Thyroid gland (tissue), 7 donors: ENCODE measurements around the gene ALDH1A2.

- PRO-cap, 2 experiments = peak in 1 of 2 experiments; most common plus-strand start chr15:55743603 (in 1); most common minus-strand start chr15:55743568 (in 1)
- RAMPAGE, long total RNA, 5 experiments = no peak in any of the 5 experiments
Measured at GRCh38 chr15:55743391-55743902, 495 bp upstream of the PRTG start.

GRCh38 chr15:55791811-55792274 is 48.9 kb upstream of the PRTG start:
- PRO-cap, 2 experiments = peak in 1 of 2 experiments; most common plus-strand start chr15:55791988 (in 1)
- RAMPAGE, long total RNA, 5 experiments = no peak in any of the 5 experiments

GRCh38 chr15:55907625-55908261 is 85.7 kb downstream of the NEDD4 start:
- PRO-cap, 2 experiments = no peak in any of the 2 experiments
- RAMPAGE, long total RNA, 5 experiments = no peak in any of the 5 experiments

DNA sequence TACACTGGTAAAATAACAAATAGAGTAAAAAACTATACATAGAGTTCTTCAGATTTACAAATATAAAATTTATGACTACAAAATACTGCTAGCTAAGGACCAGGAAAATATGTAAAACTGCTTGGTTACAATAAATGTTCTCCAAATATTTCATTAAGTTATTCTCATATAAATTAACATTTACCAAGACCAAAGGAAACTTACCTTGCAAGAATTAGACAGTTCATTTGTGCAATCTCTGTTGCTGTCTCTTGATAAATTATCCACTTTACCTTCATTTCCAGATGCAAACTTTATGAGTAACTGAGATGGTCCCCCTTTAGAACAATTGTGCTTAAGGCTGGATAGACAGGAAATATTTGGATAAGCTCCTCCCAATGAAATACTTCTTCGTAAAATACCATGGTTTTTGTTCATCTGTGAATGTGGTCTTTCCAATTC is 78.3 kb downstream of the NEDD4 start:
- PRO-cap, 2 experiments = no peak in any of the 2 experiments
- RAMPAGE, long total RNA, 5 experiments = no peak in any of the 5 experiments

DNA sequence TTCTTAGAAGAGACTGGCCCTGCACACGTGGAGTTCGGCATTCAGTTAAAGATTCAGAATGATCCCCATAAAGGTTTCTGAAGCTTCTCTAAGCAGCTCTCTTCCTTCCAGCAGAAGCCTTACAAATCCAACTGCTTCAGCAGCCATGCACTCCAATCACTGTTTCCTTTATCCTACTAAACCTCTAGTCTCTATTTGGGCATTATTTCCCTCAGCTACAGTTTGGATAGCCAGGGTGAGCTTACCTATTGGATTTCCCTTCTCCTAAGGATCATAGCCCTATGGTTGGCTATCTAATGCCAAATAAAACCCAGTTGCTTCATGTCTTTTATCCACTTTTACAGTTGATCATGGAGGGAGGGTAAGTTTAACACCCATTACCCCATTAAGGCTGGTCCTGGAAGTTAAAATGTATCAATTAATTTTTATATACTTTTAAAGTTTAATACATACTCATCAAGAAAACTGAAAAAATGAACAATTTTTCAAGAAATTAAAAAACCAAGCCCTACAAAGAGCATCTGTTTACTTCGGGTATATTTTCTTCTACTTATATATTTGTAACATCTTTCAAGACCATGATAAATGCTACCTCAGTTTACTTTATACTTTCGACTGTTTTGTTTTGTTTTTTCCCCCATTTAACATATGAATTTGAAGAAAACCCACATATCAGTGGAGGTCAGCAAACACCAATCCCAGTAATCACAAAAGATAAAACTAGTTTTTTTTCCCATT is 20.3 kb downstream of the RFX7 start:
- PRO-cap, 2 experiments = no peak in any of the 2 experiments
- RAMPAGE, long total RNA, 5 experiments = no peak in any of the 5 experiments

DNA sequence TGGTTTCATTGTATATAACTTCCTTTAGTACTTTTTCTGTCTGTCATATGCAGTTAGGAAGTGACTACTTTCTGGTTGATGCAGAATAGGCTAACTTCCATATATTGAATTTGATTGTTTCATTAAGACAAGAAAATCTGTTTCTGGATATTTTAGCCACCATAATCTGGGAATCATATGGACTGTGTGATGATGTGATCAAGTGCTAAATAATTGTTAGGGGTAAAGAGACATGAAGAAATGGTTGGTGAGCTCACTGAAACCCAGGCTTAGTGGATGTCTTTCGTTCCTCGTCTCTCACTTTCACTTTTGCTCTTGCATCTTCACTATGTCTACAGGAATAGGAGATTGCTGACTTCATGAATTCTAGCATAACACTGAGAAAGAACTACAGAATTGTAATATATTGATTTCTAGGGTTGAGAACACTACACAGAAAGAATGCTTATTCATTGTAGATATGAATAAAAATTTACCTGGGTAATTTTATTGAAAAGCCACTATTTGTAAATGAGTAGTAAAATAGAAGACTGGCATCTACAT is 3.6 kb upstream of the MNS1 start:
- PRO-cap, 2 experiments = no peak in any of the 2 experiments
- RAMPAGE, long total RNA, 5 experiments = no peak in any of the 5 experiments

DNA sequence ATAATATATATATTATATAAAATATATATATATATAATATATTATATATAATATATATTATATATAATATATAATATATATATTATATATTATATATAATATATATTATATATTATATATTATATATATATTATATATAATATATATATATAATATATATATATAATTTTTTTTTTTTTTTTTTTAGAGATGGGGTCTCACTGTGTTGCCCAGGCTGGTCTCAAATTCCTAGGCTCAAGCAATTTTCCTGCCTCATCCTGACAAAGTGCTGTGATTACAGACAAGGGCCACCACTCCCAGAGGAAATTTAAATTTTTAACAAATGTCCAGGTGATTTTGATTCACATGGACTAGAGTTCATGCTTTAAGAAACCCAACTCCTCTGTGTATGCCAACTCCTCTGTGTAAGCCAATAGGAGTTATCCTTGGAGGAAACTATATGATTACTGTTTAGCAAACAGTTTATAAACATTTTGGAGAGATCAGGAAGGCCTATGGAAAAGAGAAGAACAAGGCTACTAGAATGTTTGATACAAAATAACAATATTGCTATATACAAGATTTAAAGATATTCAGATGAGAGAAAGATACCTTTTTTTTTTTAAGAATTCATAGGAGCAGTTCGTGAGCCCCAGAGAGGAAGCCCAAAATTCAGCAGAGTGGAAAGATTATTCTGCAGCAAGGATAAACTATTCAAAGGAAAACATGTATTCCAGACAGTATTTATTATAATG is 205.5 kb upstream of the CGNL1 start:
- PRO-cap, 2 experiments = no peak in any of the 2 experiments
- RAMPAGE, long total RNA, 5 experiments = no peak in any of the 5 experiments

DNA sequence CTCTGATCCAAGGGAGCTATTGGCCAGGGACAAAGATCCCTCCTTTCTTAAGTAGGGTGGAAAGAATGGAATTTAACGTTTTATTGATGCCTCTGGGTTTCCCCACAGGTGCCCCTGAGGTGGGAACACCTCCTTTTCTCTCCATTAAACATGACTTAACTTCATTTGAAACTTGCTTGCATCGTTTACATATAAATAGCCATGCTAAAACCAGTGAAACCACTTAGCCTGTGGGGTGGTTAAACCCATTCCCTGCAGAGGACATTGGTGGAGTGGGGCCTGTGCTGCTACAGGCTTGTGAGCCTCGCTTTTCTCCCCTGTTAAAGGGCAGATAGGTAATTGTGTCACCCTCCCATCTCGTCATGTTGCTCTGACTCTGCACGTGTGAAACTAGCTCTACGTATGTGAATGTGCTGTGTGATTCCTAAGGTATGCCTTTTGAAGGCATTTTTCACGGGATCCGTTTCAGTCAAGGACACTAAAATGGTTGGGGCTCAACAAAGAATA is 9.7 kb downstream of the CGNL1 start:
- PRO-cap, 2 experiments = no peak in any of the 2 experiments
- RAMPAGE, long total RNA, 5 experiments = no peak in any of the 5 experiments

DNA sequence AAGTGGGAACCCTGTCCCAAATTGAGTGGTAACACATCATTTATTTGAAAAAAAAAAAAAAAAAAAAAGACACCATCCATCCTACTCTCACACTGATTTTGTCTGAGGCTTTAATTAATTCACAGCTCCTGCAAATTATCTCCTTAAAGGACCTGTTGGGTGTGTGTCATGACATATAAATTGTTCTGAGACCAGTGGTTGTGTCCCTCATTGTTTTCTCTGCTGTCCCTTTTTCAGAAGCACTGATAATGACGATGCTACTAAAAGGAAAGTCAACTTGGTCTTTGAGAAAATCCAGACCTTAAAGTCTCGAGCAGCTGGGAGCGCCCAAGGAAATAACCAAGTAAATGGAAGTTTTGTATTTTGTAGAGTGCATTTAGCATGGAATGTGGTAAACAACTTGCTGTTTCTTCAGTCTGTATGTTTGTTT is 65.8 kb downstream of the CGNL1 start:
- PRO-cap, 2 experiments = no peak in any of the 2 experiments
- RAMPAGE, long total RNA, 5 experiments = no peak in any of the 5 experiments

DNA sequence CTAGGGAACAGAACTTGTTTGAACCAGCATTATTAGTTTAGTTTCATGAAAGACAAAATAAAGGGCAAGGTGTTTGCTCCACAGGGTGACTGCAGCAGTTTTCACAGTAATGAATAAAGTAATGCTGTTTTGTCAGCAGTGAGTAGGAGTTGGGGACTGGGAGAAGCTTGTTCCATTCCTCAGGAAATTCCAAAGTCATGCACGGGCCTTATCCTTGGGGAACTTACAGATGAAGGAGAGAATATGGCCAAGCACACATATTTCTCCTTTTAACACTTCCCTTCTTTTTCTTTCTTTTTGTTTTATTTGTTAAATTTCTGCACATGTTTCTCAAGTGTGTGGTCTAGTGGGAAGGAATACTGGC is 100.4 kb downstream of the CGNL1 start:
- PRO-cap, 2 experiments = peak in 2 of 2 experiments; most common plus-strand start position 138 of the sequence (in 2)
- RAMPAGE, long total RNA, 5 experiments = no peak in any of the 5 experiments

DNA sequence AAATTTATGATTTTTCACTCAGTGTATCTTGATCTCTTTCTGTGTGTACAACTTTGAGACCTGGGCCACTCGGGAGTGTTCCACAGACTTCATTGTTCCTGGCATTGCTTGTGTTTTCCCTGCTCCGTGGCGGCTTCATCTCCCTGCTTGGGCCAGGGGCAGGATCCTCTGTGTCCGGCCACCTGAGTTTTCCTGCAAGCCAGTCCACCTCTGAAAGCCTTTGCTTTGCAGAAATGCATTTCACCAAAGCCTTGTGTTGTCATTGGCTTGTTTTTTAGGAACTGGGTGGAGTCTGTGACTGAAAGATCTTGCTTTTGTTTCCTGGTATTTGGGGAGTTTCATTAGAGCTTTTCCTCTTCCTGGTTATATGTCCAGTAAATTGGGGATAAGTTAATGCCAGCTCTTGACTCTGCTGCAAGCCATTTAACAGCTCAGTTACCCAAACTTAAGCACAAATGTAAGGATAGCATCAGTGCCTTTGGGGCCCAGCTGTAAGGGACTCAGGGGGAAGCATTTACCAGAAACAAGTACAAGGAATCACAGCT is 23.7 kb downstream of the MYZAP start:
- PRO-cap, 2 experiments = peak in 1 of 2 experiments; most common minus-strand start position 212 of the sequence (in 1)
- RAMPAGE, long total RNA, 5 experiments = no peak in any of the 5 experiments

- PRO-cap, 2 experiments = no peak in any of the 2 experiments
- RAMPAGE, long total RNA, 5 experiments = no peak in any of the 5 experiments
Measured at GRCh38 chr15:57708586-57709239, 2.2 kb downstream of the POLR2M start.

GRCh38 chr15:57923345-57923740 is 142.2 kb downstream of the ALDH1A2 start:
- PRO-cap, 2 experiments = peak in 1 of 2 experiments; most common minus-strand start chr15:57923446 (in 1)
- RAMPAGE, long total RNA, 5 experiments = no peak in any of the 5 experiments

DNA sequence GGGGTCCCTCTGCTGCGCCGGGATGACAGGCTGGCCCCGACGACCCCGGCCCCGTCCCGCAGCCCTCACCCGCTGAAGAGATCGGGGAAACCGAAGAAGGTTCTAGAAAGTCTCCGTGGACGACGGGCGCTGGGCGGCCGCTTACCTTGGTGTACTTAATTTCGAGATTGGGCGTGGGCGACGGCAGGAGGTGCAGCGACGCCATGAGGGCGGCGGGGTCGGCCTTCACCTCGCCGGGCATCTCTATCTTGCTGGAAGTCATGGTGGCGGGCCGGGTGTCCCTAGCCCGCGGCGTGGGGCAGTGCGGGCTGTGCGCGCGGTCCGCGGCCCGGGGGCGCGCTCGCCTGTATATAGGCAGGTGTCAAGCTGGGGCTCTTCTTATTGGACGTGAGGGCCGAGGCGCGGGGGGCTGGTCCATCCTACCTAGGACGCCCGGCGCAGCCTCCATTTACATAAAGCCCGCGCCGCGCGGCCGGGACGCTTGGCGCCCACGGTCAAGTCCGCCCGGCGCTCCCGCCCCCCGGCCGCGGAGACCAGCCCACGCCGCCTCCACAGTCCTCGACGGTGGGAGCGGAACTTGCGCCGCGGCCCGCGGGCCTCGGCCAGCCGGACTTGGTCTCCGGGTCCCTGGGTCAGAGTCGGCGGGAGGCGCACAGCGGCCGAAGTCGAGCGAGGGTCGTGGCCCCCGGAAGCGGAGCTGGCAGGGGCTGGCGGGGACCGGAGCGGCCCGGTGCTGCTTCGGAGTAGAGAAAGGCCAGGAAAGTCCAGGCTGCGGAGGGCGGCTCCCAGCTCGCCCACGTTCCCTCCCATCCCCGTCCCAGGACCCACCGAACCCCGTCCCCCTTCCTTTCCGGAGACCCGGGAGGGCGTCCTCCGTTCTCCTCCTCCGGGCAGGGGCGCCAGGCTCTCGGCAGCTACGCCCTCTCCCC is at the start of gene ALDH1A2:
TSS of gene ALDH1A2 (minus strand) at position 323 of the 929 bp plus-strand sequence.
- PRO-cap, 2 experiments = peak in 1 of 2 experiments; most common plus-strand start position 455 of the sequence (in 1); most common minus-strand start position 323 of the sequence (in 1)
- RAMPAGE, long total RNA, 5 experiments = start-site peak on the minus strand in 1 of 5 experiments, centred at positions 308 to 509 of the sequence, 6 to 11 reads per replicate

DNA sequence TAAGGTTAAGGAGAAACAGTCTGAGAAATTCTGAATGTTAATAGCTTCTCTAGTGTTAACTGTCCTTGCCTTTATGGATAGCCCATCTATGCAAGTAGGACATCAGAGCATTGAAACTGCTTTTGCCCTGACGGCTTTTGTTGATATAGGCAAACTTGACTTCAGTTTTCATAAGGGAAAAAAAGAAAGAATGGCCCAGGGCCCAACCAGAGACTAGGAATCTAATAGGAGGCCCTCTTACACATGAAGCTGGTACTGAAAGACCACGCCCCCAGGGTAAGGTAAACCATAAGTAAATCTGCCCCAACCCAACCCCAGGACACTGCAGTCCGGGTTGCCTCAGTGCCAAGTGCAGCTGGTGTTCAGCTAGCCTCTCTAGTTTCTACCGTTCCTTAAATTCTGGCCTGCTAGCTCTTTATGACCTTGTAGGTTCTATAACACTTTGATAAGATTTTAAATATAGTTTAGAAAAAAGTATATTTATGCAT is 136.7 kb downstream of the AQP9 start:
- PRO-cap, 2 experiments = peak in 2 of 2 experiments; most common plus-strand start position 317 of the sequence (in 2)
- RAMPAGE, long total RNA, 5 experiments = no peak in any of the 5 experiments

- PRO-cap, 2 experiments = no peak in any of the 2 experiments
- RAMPAGE, long total RNA, 5 experiments = no peak in any of the 5 experiments
Measured at GRCh38 chr15:58279562-58280001, 141.4 kb downstream of the AQP9 start.

- PRO-cap, 2 experiments = peak in 2 of 2 experiments; most common plus-strand start chr15:58410572 (in 2); most common minus-strand start chr15:58410410 (in 1)
- RAMPAGE, long total RNA, 5 experiments = no peak in any of the 5 experiments
Measured at GRCh38 chr15:58410267-58410866, 21.4 kb upstream of the LIPC start.

DNA sequence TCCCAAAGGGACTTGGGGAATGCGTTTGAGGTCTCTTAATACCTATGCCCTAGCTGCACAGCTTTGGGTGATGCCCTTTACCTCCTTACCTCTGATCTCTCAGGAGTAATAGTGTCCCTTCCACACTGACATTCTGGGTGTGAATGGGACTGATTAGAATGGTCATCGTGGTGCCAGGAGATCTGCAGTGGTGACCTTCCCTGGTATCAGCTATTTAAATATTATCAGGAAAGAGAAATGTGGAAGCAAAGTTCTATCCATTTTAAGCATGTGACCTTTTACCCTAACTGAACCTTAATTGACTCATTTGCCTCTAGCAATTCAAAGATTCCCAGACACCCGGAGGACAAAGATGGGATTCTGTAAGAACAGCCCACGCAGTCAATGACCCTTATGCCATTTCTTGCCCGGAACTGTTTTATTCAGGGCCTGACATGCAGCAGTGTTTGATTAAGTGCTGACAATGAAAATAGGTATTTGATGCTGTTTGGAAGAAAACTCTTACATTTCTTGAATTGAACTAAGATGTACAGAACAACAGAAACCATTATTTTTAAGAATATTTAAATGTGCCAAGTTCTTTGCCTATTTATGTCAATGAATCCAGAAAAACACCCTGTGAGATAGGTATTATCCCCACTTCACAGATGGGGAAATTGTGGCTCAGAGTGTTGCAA is 10.4 kb downstream of the LIPC start:
- PRO-cap, 2 experiments = no peak in any of the 2 experiments
- RAMPAGE, long total RNA, 5 experiments = no peak in any of the 5 experiments

DNA sequence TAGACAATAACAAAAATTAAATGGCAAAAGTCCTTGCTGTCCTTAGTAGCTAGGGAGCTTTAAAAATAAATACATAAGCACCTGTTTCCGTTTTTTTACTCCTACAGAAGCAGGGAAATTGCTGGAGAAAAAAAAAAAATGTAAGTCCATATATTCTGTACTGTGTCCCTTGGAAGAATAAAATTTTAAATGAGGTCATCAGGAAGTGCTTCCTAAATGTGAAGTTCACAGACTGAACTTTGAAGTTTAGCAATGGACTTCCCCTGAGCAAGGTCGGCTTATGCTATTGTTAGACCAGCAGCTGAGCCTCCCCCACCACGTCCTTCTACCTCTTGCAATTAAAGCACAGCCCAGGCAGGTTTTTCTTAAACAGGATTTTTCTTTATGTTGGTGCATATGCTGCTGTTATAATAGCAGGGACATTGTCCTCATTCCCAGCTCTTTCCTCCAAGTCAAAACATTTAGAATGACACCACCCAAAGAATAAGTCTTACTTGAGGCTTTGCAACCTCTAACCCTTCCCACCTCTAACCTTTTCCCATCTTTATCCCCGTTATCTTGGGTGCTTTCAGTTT is 26.3 kb downstream of the LIPC start:
- PRO-cap, 2 experiments = no peak in any of the 2 experiments
- RAMPAGE, long total RNA, 5 experiments = no peak in any of the 5 experiments

DNA sequence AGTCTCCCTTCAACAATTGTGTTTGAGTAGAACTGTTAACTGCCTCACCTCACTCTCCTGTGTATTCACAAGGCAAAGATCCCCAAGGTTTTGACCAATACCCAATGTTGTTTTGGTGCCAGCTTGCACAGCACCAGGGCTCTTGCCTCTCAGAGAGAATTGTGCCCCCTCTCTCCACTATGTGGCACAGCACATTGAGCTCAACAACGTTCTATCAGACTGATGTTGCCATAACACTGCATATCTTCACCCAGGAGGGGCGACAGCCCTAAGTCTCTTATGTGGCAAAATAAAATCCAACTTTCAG is 85.3 kb downstream of the LIPC start:
- PRO-cap, 2 experiments = no peak in any of the 2 experiments
- RAMPAGE, long total RNA, 5 experiments = no peak in any of the 5 experiments